Metastatic Liver Carcinoma in the Lung (tissue), 2 donors: ENCODE measurements around a stretch of chr5.

DNA sequence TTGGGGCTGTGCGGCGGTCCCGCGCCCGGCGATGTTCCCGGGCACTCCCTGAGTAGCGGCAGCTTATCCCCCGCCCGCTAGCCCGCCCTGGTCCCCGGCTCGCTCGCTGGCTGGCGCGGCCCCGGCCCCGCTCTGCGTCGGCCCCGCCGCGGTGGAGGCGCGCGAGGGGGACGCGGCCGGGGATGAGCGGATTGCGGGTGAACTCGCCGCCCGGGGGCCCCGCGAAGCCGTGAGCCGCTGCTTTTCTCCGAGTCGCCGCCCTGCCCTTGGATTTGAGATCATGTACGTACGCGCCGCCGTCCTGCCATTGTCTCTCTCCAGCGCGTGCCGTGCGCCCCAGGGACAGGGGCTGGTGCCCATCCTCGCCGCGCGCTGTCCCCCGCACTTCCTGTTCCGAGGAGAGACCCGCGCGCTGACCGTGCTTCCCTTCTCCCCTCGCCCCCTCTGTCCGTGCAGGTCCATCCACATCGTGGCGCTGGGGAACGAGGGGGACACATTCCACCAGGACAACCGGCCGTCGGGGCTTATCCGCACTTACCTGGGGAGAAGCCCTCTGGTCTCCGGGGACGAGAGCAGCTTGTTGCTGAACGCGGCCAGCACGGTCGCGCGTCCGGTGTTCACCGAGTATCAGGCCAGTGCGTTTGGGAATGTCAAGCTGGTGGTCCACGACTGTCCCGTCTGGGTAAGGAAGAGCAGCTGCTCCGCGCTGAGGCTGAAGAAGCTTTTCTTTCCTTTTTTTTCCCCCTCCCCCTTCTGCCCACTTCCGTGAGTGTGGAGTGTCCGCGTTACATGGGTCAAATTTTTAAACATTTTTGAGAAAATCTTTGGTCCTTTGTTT, 486 bp downstream of the RHOBTB3 start:
- PRO-cap, 2 experiments = peak in 2 of 2 experiments; most common plus-strand start position 164 of the sequence (in 1); most common minus-strand start position 54 of the sequence (in 1)

DNA sequence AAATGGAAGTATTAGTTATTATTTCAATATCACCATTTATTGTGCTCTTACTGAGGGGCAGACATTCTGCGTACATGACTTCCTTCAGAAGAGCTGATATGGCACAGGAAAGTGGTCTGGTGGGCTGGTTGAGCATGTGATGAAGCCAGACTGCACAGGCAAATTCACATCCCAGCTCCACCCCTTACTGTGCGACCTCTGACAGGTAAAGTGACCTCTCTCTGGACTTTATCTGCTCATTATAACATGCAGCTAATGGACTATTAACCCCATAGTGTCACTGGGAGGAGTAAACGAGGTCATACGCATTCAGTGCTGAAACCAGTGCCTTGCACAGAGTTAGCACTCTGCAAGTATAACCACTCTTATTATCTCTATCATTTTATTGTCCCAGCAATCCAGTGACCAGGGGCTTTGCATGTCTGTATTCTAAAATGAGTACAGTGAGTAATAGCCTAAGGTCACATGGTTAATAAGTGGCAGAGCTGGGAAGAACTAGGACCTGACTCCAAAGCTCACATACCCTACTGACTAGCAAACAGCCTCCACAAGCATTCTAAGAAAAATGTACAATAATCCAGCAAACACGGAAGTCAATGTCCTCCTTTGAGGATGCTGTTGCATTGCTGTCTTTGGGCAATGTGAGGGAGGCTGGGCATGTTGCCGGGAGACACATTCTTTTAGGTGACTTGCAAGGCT, 19.2 kb downstream of the GLRX start:
- PRO-cap, 2 experiments = no peak in any of the 2 experiments

DNA sequence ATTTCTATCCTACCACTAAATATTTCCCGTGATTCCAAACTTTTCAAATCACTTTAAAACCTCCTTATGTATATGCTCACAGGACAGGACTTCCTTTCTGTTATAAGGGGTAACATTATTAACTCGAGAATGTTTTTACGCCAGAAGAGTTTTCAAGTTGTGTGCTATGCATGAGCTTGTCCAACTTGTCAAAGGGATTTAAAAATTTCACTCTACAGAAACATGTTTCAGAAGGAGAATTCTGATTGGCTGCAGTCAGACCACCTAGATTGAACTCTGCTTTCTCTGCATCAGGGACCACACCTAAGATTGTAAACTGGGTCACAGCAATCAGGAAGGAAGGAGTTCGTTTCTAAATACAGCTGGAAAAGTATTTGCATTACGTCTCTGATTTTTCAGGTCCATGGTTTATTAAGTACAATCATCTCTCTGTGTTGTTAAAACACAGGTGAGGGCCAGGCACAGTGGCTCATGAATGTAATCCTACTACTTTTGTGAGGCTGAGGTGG, 5.8 kb downstream of the GLRX start:
- PRO-cap, 2 experiments = no peak in any of the 2 experiments

- PRO-cap, 2 experiments = no peak in any of the 2 experiments
Measured at GRCh38 chr5:95841739-95842379, 19.3 kb upstream of the GLRX start.

- PRO-cap, 2 experiments = no peak in any of the 2 experiments
Measured at GRCh38 chr5:95856615-95857076, 34.1 kb upstream of the GLRX start.

- PRO-cap, 2 experiments = peak in 2 of 2 experiments; most common plus-strand start chr5:95857677 (in 2); most common minus-strand start chr5:95857275 (in 1)
Measured at GRCh38 chr5:95857221-95857856, 34.8 kb upstream of the GLRX start.

DNA sequence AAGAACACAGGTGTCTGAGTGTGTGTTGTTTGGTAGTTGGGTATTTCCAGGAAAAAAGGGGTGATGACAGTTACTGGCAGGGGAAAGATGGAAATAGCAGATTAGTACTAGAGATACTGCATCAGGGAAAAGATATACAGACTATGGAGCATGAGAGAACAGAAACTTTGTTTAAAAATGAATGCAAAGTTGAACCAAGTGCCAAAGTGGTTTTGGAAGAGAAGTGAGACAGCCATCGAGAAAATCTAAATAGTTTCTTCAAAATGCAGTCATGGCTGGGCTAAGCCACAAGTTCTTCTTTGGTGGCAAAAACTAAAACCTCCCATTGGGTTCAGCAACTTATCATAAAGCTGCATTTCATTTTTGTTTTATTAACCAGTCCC, 33.6 kb downstream of the ELL2 start:
- PRO-cap, 2 experiments = no peak in any of the 2 experiments

DNA sequence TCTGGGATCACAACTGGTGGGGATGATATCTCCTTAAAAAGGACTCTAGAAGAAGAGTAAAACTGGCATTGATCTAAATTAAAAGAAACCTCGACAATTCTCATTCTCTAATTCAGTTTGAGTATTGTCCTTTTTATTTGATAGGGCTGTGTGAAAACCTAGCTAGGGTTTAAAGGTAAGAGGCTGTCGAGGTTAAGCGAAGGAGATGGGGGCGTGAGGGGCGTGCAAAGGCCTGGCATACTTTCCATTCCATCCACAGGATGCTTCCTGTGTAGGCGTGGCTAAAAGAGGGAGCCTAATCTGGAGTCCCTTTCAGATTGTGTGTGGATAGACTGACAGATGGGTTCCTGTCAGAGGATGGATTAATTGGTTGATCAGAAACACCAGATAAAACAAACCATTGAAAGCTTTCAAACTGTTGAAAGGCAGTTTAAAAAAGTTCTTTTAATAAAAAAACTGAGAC, 1.1 kb upstream of the ELL2 start:
- PRO-cap, 2 experiments = no peak in any of the 2 experiments

GRCh38 chr5:96256741-96257317, 176.2 kb downstream of the PCSK1 start:
- PRO-cap, 2 experiments = no peak in any of the 2 experiments

DNA sequence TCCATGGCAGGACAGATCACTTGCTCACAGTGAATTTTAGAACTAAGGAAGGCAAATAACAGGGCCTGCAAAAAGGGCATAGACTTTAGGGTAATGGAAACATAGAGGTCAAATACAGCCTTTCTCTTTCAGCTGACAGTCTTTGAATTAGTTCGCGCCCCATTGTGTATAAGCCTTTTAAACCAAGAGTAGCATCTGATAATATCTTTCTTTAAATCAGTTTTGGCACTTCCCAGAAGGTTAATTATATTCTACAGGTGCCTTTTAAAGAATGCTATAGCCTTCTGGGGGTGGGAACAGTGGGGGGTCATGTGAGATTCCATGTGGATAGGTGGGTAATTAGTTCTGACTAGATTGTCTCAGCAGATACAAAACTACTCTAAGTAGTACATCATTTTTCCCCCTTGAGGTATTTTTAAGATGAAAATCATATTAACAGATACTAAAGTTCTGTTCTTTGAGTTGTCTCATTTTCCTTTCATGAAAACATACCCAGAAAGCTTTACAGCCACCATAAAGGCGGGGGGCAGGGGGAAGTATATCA, 4.4 kb downstream of the CAST start:
- PRO-cap, 2 experiments = no peak in any of the 2 experiments

DNA sequence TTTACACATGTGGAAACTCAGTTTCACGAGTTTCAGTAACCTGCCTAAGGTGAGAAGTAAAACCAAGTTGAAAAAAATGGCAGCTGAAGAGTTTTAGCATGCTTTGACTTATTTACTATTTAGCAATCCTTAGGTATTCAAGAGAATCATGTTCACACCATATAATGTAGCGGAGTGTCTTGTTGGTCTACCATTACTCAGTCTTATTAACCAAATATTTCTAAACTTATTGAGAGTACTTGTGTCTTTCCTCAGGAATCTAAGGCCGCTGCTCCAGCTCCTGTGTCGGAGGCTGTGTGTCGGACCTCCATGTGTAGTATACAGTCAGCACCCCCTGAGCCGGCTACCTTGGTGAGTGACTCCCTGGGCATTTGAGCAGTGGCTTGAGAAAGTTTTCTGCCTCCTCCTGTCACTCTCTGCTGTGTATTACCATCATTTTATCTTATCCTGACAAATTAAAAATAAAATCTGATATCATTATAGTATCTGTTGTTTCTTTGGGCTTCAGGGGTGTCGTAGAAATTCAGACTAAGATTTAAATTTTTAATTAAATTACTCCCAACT, 57.3 kb downstream of the ERAP1 start:
- PRO-cap, 2 experiments = no peak in any of the 2 experiments

DNA sequence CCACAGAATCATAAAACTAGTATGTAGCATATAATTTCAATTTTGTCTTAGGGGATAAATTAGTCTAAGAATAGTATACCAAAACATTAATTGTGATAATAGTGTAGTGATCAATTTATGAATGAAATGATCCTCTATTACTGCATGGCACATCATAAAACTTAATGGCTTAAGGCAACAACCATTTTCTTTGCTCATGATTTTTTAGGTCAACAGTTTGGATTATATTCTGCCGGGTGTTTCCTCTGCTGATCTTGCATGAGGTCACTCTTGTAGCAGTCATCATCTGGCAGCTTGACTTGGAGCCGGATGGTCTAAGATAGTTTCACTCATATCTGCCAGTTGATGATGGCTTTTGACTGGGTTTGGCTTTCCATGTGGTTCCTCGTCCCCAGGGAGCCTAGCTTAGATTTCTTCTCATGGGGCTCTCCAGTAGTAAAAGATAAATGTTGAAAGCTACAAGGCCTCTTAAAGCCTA, 27.3 kb downstream of the LNPEP start:
- PRO-cap, 2 experiments = no peak in any of the 2 experiments

- PRO-cap, 2 experiments = no peak in any of the 2 experiments
Measured at GRCh38 chr5:97167256-97168113, 15.6 kb downstream of the RIOK2 start.

- PRO-cap, 2 experiments = no peak in any of the 2 experiments
Measured at GRCh38 chr5:98301755-98302027, 471.8 kb upstream of the RGMB start.

DNA sequence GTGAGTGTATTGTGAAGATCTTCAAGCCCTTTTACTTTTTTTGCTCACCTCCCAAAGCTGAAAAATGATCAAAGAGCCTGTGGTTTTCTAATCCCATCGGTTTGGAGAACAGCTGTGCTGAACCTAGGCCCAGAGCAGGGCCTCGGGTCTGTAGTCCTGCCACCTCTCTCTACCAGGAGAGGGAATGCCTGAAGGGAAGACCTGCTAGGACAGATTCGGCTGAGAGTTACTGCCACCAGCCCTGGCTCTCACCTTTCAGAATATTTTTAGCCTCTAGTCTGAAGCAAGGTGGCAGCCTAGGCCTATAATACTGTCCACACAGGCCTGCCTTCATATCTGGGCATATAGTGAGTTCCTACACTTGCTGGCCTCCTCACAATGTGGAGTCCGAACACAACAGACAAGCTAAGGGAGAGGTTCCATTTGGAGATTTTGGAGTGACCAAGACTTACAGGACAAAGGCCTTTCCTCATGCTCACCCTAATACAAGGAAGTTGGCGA, 13.8 kb downstream of the RGMB start:
- PRO-cap, 2 experiments = no peak in any of the 2 experiments

GRCh38 chr5:98910392-98911238, 18.2 kb downstream of the CHD1 start:
- PRO-cap, 2 experiments = no peak in any of the 2 experiments

DNA sequence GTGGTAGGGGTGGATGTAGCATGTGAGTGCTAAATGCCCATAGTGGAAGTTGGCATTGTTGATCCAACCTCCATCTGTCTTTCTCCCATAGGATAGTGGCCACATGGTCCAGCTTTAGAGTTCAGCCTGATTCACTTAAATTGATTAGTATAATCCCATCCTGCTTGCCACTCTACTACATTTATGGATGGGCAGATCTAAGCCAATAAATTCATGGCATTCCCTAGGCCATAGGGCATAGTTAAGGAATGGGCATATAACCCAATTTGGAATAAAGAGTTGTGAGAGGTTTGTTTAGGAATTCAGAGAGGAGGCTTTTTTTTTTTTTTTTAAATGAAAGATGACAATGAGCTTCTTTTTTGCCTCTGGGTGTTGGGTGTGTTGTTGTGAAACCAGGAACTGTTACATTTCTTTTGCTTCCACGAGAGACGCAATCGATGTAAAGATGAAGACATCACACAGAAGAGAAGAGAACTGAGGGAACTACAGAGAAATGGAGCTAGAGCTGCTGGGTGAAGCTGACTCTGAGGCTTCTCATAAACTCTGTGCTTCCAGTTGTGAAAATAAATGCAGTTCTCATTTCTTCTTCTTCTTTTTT, 12.5 kb upstream of the CHD1 start:
- PRO-cap, 2 experiments = no peak in any of the 2 experiments

DNA sequence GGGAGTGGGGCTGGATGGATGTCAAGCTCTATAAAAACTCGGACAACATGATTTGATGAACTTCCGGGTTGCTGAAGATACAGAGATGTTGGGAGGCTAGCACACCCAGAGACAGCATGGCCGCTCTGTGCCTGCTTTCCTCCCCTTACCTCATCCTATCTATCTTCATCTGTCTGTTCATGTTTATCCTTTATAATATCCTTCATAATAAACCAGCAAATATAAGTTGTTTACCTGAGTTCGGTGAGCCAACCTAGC, 18.7 kb upstream of the CHD1 start:
- PRO-cap, 2 experiments = no peak in any of the 2 experiments

DNA sequence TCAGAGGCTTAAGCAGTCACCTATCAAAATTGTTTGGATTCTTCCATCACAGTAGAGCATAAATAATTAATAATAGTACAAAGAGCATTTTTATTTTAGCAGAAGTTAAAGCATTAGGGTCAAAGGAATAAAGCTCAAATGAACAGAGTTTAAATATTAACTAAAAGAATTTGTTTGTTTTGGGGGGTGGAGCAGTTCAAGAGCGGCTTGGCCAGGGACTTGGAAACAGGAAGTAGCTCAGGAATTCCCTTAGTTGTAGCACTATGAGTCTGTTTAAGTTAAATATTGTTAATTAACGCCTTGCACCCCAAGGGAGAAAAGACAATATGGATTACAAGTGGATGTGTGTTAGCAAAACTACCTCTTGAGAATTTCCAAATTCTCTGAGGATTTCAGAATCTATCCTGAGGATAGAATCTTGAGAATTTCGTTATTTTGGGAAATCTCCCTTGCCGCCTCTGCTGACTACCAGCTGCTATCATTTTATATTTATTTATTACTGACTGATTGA, 96.5 kb upstream of the CHD1 start:
- PRO-cap, 2 experiments = no peak in any of the 2 experiments

GRCh38 chr5:100049106-100049742, 485.9 kb upstream of the FAM174A start:
- PRO-cap, 2 experiments = no peak in any of the 2 experiments